H7 (cell line): ENCODE measurements around a stretch of chr17.

DNA sequence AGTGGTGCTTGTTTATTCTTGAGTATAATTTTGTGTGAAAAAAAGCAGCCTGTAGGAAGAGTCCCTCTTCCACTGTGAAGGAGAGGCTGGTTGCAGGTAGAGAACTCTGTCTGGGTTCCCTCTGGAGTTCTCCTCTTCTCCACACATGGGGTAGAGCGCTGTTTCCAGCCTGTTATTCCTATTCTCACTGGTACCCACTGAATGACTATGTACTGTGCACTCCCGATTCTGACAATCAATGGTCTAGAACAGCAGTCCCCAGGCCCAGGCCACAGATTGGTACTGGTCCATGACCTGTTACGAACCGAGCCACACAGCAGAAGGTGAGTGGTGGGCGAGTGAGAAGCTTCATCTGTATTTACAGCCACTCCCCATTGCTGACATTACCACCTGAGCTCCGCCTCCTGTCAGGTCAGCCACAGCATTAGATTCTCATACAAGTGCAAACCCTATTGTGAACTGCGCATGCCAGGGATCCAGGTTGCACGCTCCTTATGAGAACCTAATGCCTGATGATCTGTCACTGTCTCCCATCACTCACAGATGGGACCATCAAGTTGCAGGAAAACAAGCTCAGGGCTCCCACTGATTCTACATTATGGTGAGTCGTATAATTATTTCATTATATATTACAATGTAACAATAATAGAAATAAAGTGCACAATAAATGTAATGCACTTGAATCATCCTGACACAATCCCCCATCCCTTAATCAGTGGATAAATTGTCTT, 15.3 kb downstream of the CCL4 start:
- RAMPAGE, long total RNA: no peak

DNA sequence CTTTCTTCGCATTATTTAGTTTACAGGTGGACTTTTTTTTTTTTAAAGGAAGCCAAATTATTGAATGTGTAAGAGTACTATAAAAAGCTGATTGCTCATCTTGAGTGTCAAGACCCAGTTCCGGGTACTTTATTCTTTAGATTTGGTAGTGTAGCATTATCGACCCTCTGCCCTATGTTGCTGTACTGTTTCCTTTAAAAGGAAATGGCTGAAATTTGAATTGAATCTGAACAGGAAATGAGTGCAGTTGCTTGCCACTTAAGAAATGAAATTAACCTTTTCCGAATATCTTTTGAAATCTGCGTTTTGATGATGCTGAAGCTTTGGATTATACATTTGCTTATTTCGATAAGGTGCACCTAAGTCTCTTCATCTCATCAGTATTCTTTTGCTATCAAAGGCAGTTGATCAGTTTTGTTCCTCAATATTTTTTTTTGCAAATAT, 1.7 kb downstream of the GGNBP2 start:
- RAMPAGE, long total RNA: no peak

GRCh38 chr17:36807528-36807989, 129.7 kb upstream of the LHX1 start:
- RAMPAGE, long total RNA: no peak

DNA sequence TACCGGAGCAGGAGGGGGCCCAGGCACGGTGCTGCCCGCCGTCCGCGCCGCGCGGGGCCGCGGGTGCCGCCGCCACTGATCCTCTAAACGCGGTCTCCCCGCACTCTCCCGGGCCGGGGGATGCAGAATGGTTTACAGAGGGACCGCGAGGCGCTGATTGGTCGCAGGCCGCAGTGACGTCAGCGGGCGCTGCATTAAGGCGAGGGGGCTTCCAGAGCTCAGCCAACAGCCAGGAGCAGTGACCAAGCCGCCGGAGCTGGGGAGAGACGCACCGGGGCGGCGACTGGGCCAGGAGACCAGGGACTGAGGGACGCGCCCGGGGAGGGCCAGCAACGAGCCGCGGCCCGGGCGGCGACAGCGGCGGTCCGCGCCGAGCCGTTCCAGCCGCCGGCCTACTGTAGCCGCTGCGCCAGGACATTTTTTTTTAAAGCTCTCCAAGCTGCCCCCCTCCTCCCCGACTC, 684 bp upstream of the LHX1 start:
- RAMPAGE, long total RNA: no peak

DNA sequence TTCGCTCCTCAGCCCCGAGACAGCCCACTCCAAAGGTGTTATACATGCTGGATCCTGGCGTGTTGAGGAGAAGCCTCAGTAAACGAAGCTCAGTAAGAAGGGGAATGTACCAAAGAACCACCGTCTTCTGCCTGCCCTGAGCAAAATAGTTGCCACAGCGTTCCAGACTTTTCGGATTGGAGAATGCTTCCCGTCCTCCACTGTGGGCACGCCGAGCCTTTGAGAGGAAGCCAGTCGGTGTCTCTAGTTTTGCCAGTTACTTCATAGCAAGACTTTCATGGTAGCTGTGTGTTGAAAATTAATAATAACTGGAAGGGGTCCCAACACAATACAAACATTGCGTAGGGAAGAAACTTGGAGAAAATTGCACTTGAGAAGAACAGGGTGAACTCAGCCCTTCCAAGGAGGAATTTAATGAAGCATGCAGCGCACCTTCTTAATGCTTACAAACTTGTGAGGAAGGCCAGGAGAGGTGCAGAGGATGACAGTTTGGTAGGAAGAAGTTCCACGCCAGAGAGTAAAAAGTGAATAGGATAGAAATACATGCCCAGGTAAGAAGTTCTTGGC, 15.9 kb upstream of the C17orf78 start:
- RAMPAGE, long total RNA: no peak

GRCh38 chr17:37476454-37477247, 13.0 kb upstream of the DUSP14 start:
- RAMPAGE, long total RNA: no peak

DNA sequence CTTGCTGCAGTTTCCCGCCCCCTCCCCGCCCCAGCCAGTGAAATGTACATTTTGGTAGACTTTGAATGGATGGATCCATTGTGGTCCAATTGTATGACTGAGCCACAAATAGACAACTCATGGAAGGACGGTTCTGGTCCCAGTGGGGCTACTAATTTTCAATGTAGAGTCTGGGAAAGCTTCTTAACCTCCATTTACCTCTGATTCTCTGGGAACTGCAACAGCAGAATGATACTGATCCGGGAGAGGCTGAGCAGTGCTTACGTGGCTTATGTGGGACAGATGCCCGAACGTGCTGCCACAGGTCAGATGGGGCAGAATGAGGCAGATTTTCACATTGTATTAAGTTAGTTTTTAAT, 11.2 kb downstream of the DUSP14 start:
- RAMPAGE, long total RNA: no peak

- RAMPAGE, long total RNA: no peak
Observed at GRCh38 chr17:37642069-37642468, 1.2 kb downstream of the DDX52 start.

GRCh38 chr17:37676521-37677138, 33.4 kb upstream of the DDX52 start:
- RAMPAGE, long total RNA: no peak

GRCh38 chr17:37683469-37684013, 40.3 kb upstream of the DDX52 start:
- RAMPAGE, long total RNA: no peak

DNA sequence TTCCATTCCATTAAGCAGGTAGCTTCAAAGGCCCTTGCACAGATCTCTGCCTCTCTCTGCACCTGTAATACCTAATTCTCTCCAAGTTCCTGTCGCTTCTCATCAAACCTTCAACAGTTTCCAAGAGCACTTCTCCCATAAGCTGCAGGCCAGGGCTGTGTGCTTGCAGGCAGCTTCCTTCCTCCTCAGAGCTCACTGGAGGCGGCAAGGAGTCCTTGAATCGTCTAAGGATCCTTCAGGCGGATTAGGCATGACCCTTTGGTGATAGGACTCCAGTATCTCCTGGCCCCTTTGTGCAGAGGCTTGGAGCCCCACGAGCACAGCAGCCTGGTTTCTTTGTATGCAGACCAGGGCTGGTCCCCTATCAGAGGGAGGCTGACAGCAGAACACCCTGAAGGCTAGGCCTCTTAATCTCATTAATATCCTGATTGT, 19.8 kb downstream of the HNF1B start:
- RAMPAGE, long total RNA: no peak

DNA sequence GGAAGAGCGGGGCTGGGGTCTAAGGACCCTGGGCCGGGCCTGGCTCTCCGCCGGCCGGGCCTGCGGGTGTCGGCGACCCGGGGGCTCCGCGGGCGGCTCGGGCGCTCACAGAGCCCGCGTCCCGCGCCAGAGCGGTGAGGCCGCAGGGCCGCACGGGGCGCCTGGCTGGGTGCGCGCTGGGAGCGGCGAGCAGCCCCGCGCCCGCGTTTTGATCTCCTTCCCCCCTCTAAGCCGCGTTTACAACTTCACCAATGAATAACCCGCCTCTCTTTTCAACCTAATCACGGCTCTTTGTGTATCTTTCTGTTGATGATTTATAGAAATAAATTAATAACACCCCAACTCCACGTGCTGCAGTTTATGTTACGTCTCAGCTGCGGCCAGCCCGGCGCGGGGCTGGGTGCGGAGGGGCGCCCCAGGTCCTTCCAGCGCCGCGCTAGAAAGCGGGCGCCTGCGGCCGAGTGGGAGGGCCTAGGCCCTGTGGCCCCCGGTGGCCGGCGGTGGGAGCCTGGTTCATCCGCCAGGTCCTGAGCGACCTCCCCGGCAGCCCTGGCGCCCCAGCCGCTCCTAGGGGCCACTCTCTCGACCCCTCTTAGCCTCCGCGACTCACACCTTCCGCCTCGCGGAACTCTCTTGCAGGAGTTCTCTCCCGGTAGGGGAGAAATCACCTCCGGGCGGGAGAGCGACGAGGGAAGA, 2.0 kb downstream of the HNF1B start:
- RAMPAGE, long total RNA: no peak

GRCh38 chr17:38352560-38353168, 1.0 kb downstream of the SOCS7 start:
- RAMPAGE, long total RNA: no peak

DNA sequence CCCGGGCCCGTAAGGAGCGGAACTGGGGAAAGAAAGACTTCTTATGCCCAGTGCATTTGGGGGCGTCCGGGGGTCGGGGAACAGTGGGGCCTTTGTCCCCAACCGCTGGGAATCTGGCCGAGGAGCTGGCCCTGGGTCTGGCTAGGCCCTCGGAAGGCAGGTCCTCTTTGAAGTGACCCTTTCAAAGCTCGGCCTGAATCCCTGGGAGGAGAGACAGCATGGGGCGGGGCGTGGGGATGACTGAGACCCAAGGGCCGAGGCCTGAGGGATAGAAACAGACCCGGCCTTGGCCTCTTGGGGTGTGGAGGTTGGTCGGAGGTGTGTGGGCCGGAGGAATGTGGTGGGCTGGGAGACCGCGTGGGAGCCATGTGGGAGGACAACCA, 6.0 kb downstream of the ARHGAP23 start:
- RAMPAGE, long total RNA: no peak

DNA sequence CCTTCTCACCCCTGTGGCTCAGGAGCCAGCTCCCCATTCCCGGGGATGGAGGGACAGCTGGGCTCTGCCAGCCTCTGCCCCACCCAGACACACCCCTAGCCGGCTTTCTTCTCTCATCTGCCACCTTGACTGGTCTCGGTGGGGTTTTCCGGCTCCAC, 37.3 kb downstream of the ARHGAP23 start:
- RAMPAGE, long total RNA: no peak

- RAMPAGE, long total RNA: no peak
Observed at GRCh38 chr17:38475291-38476418, 47.4 kb downstream of the ARHGAP23 start.

DNA sequence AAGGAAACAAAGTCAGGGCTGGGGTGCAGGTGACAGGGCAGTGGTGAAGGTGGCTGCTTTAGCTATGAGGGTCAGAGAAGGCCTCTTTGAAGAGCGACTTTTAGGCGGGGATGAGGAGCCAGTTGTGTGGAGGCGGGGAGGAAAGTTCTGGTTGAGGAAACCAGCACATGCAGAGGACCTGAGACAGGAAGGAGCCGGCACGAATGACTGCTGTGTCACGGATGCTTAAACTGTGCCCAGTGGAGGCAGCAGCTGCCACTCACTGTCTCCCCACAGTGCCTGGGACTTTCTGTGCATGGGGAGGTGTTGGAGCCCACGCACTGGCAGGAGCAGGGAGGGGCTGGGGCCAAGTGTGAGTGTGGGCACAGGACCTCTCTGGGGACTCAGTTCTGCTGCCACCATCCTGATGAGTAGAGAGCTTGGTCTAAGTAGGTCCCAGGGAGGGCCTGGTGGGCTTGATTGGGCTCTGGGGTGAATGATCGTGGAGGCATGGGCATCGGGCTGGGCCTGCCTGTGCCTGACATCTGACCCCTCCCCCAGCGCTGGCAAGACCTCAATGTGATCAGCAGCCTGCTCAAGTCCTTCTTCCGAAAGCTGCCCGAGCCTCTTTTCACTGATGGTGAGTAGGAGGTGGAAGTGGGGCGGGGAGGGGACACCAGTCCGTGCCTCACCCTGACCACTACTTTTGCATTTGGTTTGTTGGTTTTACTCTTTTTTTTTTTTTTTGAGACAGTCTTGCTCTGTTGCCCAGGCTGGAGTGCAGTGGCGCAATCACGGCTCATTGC, 57.5 kb downstream of the ARHGAP23 start:
- RAMPAGE, long total RNA: no peak

DNA sequence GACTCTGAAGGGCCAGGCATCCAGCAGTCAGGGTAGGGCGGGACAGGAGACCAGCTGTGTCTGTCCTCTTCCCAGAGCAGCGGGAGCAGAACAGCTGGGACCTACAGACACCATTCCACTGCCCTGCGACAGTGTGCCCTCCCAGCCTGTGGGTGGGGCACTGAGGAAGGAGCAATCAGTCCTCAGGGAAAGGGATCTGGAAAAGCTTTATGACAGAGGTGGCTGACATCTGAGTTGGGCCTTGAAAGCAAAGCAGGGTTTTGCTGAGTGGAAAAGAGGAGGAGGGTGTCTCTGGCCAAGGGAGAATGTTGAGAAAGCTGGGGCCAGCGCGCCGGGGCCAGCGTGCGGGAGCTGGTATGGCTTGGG, 11.5 kb upstream of the SRCIN1 start:
- RAMPAGE, long total RNA: no peak

- RAMPAGE, long total RNA: start-site peak on the minus strand at chr17:38720147-38720187, 5 reads; start-site peak on the minus strand at chr17:38720258-38720279, 6 reads
Observed at GRCh38 chr17:38719674-38720739, 10.1 kb upstream of the CISD3 start.

- RAMPAGE, long total RNA: no peak
Observed at GRCh38 chr17:38848434-38849699, 4.7 kb downstream of the RPL23 start.